ENCODE data around the genes SLC9A6, HTATSF1 and CD40LG.

DNA sequence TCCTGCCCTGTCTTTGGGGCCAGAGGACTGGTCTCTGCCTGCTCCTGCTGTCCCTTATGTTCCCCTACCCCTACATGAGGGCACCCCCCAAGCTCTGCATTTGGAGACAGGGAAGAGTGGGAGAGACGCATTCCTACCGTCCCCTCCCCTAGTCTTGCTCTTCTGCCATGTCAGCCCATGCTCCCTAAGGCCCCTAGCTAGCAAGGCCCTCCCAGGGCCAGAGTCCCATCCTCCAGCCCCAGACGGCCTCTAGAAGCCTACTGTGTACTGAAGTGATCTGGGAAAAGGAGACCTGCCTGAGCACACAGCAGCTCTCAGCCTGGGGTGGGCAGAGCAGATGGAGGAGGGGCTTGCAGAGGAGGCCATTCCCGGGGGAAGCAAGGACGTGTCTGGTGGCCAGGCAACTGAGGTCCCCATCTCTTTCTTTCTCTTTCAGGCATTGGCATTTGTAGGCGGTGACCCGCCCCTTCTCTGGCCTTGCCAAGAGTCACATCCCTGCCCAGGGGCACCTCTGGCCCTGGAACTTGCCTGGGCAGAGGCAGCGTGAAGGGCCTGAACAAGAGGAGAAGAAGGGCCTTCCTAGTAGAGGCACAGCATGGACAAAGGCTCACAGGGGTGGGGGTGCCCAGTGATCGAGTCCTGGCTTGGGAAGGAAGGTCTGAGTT lies 1.6 kb downstream of the SMIM10L2A start:
- RRBS = no CpG with 5 or more reads among the region's 9 CpGs

DNA sequence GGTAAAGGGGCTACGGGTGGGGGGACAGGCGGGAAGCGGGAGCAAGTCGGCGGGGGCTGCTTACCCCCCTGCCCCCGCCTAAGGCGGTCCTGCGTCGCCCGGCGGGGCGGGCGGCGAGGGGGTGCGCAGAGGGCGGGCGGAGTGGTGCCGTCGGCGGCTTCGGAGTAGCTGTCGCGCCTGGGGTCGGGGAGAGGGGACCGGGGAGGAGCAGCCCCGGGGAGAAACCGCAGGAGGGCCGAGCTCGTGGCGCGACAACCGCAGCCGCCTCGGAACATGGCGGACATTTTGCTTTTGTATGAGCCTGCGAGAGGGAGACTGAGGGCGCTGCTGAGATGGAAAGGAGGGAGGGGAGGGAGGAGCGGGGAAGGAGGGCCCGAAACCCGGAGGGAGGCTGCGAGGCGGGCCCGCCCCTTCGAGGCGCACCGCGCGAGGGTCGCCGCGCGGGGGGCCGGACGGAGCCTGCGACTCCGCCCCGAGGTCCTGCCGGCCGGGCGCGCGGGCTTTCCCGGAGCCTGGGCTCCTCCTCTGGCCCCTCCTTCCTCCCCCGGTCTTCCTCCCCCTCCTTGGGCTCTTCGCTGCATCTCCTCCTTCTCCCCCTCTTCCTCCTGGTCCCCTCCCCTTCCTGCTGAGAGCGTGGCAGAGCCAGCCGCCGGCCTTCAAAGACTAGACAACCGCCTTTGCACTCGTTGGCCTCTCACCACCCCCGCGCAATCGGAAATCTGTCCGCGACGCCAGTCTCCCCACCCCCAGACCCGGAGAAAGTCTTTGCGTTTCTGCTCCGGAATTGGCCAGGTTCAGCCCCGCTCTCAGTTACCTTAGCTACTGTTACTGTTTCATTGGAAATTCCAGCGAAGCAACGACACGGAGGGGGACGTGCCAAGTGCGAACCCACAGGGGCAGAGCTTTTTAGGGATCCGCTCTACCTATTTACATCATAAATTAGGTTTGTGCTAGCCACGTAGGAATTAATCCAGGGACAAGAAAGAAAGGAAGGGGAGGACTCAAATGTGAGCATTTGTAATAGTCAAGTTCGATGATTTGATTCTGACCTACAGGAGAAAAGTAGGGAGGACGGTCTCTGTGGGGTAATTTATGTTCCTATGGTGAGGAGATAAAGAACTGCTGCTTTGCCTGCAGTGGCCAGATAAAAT lies 1.2 kb downstream of the INTS6L start:
- RRBS = 9% methylated on average over 6 of the region's 89 CpGs

GRCh38 chrX:135985042-135986075 lies at the start of gene SLC9A6:
SLC9A6 (plus strand) TSS chrX:135985435.
- RRBS = 2% methylated on average over 16 of the region's 77 CpGs

- RRBS = no CpG with 5 or more reads among the region's 2 CpGs
Observed at GRCh38 chrX:136047926-136048297, 62.7 kb downstream of the SLC9A6 start.

GRCh38 chrX:136159549-136159925 lies 37.3 kb upstream of the FHL1 start:
- RRBS = no CpG with 5 or more reads among the region's 2 CpGs

DNA sequence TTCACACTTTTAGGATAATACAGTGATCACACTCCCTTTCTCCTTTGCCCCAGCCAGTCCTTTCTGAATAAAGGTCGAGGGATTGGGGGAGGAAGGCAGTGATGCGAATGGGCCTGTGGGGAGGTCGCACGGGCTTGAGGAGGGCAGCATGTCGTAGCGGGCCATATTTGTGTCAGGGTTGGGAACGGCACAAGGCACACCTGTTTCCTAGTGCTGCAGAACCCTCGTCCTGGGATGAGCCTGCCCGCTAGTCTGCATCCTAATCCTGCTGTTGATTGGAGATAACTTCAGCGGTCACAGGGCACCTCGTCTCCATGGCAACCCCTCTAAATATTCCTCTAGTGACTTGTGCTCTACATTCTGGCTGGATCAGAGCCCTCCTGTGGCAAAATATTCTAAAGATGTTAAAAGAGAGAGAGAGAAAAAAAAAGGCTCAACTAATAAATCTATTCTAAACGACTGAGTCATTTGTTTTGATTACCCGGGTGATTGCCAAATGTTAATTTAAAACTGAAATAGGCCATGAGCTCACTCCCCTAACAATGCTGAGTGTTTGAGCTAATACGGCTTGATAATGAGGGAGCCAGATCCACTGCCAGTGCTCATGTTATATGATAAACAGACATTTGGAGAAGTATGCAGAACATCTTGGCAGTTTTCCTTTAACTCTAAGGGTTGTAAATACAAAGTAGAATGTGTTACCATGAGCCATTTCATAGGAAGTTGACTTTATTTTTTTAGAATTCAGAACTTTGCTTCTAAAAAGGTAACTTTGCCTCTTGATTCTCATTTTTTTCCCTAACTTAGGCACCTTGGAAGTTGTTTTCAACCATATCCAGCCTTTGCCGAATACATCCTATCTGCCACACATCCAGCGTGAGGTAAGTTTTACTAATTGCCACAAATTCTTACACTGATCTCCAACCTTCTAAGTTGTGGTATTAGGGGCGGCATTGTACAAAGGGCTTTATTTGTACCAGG lies 27.5 kb upstream of the FHL1 start:
- RRBS = no CpG with 5 or more reads among the region's 17 CpGs

DNA sequence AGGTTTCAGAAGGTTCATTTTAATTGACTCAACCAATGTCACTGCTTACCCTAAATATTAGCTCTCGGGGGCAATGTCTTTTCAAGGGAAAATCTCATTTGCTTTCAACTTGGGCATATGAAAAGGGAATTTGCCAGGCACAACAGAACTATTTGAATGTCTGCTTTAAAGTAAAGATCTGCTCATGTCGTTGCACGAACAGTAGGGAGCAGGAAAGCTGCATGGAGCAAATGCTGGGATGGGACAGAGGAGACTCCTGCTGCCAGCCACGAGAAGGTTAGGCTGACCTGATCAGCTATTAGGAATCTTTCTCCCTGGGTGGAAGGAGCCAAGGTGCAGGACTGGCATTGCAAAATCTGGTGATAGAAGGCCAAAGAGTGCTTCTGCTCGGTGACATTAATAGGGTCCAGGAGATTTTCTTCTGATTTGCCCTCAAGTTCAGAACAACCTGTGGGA lies 26.7 kb upstream of the FHL1 start:
- RRBS = no CpG with 5 or more reads among the region's 5 CpGs

GRCh38 chrX:136197670-136198153 lies 865 bp downstream of the FHL1 start:
- RRBS = no CpG with 5 or more reads among the region's 3 CpGs

DNA sequence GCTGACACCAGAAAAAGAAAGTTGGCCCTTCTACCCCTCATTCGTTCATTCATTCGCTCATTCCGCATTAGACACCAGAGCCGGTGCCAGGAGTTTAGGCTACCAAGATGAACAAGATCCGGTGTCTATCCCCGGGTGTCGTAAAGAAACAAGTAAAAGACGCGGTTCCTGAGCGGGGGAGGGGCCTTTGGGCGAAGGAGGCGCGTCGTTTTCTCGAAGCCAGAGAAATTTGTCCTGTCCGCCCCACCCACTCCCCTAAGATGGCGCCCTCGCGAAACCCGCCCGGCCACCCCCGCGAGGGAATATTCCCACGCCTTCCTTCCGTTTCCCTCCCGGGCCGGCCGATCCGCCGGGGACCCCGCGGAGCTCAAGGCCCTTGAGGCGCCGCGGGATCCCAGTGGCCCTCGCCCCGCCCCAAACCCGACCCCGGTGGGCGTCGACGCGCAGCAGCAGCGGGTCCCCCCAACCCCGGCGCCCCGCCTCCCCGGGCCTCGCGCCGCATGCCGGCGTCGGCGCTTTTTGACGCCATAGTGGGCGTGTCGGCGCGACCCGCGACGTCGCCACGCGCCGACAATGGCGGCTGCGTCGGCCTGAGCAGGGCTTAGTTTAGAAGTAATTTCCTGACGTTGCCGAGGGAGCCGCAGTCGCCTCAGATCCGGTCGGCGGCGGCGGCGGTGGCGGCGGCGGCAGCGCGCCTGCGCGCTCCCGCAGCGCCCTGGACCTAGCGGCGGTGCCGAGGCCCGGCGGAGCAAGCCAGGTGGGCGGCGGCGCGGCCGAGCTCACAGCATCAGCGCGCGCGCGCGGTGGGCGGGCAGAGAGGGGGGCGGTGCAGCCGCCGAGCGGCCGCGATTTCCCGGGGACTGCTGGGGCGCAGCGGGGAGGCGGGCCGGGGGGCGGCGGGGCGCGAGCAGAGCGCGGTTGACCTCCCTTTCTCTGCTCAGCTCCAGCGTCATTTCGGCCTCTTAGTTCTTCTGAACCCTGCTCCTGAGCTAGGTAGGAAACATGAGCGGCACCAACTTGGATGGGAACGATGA lies at the start of gene HTATSF1:
Gene HTATSF1, plus strand, starts transcription at position 910 of the 1,034 bp plus-strand sequence.
- RRBS = under 1% methylated on average over 20 of the region's 127 CpGs

GRCh38 chrX:136648045-136648475 lies at the start of gene CD40LG:
CD40LG (plus strand) TSS chrX:136648158.
- RRBS = no CpG with 5 or more reads among the region's 8 CpGs

- RRBS = no CpG with 5 or more reads among the region's 3 CpGs
Observed at GRCh38 chrX:136687756-136688266, 39.9 kb downstream of the CD40LG start.

DNA sequence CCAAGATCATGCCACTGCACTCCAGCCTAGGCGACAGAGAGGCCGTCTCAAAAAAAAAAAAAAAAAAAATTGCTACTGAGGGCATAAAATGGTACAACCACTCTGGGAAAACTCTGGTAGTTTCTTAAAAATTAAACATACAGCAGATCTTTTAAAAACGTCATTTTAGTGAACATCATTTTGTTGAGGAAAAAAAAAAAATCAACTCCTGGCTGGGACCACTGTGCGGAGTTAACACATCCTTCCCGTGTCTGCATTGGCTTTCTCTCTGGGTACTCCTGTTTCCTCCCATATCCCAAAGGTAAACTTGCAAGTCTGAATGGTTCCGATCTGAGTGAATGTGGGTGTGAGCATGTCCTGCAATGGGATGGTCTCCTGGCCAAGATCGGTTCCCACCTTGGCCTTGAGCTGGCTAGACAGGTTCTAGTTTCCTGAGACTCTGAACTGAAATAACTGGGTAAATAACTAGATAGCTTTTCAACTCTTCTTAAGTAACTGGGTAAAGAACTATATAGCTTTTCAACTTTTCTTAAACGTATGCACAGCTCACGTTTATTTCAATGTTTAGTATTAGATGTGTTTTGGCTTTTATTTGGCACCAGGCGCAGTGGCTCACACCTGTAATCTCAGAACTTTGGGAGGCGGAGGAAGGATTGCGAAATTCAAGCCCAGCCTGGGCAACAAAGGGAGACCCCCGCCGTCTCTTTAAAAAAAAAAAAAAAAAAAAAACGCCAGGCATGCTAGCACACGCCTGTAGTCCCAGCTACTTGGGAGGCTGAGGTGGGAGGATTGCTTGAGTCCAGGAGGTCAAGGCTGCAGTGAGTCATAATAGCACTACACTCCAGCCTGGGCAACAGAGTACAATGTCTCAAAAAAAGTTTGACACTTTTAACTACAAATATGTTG lies 14.1 kb downstream of the RBMX start:
- RRBS = no CpG with 5 or more reads among the region's 16 CpGs

GRCh38 chrX:137574510-137574932 lies 8.6 kb downstream of the ZIC3 start:
- RRBS = no CpG with 5 or more reads among the region's 43 CpGs

DNA sequence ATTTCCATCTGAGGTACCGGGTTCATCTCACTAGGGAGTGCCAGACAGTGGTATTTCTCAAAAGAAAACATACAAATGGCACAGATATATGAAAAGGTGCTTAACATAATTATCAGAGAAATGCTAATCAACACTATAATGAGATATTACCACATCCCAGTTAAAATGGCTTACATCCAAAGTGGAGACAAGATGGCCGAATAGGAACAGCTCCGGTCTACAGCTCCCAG lies 66.5 kb upstream of the FGF13 start:
- RRBS = no CpG with 5 or more reads among the region's 3 CpGs

- RRBS = no CpG with 5 or more reads among the region's 58 CpGs
Observed at GRCh38 chrX:139203000-139203926, 327.3 kb upstream of the F9 start.

DNA sequence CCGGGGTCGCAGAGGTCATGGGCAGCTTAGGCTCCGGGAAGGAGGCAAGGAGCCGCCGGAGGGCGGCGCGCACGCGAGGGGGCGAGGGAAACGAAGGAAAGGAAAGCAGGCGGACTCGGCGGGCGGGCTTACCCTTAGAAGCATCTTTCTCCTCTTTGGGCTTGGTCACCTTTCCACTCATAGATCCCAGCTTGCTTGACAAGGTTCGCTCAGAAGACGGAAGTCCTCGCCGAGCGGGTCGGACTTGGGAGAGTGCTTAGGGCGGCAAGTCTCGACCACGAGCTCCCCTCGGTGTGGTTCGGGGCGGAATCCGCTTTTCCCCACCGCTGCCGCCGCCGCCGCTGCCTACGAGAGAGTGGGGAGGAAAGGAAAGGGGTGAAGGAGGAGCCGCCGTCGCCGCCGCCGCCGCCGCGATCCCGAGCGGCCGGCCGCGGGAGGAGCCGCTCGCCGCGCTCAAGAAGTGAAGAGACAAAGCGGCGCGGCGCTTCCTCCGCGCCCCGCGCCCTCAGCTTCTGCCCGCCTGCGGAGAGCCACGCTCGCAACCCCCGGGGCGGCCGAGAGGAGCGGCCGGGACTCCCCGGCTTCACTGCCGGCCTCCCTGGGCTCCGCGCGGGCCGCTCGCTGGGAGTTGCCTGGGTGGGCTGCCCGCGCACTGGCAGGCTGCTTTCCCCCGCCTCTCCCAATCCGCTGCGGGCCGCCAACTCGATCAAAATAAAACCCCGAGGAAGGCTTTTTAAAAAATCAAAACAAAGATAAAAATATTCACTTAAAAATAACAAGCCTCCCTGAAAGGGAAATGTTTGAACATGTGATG lies 326.4 kb upstream of the F9 start:
- RRBS = no CpG with 5 or more reads among the region's 85 CpGs

GRCh38 chrX:139554924-139555616 lies 24.5 kb downstream of the F9 start:
- RRBS = 89% methylated on average over 3 of the region's 24 CpGs

DNA sequence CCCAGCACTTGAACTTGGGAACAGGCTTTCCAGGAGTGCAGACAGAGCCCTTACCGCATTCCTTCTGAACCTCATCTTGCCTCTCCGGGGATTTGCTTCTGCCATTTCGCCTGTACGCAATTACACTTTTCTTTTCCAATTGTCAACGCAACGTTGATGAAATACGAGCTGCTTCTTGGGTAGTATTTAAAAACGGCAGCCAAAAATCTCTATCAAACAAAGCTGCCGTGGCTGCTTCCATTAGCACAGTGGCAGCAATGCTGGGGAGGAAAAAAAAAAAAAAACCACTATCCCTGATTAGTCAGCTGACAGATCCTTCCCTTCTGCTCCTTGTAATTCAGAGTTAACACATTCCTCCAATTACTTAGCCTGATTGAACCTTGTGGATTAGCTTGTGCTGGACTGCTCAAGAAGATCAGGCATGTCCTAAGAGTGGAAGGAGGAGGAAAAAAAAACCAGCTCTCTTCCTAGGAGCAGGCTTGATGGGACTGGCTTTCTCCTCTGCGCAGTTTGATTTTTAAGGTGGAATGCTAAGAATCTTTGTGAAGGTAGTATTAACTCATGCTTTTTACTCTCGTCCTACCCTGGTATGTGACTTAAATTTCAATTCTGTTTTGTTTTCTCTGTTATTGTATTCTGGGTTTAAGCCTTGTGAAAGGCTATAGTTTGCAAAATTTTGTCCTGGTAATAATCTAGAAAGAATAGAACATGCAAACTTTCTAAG lies 65.4 kb downstream of the MCF2 start:
- RRBS = no CpG with 5 or more reads among the region's 11 CpGs

DNA sequence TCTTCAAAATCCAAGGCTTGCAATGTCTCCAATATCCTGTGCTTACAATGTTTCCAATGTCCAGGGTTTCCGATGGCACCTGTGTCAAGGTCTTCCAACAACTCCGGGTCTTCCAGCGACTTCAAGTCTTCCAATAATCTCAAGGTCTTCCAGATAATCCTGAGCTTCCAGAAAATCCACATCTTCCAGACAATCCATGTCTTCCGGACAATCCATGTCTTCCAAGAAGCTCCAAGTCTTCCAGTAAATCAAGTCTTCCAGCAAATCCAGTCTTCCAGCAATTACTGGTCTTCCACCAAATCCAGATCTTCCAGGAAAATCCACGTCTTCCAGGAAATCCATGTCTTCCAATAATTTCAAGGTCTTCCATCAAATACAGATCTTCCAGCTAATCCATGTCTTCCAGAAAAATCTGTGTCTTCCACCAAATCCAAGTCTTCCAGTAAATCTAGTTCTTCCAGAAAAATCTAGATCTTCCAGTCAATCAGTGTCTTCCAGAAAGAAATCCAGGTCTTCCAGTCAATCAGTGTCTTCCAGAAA lies 219.2 kb upstream of the SPANXB1 start:
- RRBS = no CpG with 5 or more reads among the region's 5 CpGs

DNA sequence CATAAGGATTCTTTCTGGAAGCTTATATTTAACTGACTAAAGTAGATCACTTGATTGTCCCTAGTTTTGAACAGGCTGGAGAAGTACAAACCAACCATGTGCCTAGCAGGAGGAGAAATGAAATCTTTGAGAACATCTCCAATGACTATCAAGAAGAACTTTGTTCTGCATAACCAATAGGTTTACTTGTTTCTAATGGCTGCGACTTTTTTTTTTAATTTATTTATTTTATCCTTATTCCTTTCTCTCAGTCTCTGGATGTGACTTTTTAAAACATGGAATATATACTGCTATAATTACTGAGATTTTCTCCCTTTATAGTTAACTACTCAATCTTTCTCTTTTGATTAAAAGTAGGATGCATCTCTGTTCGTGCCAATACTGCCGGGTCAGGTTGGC lies 227.5 kb downstream of the SPANXN3 start:
- RRBS = no CpG with 5 or more reads among the region's 3 CpGs

Measured in epithelial cell of esophagus (primary cell).